Zone of skin (tissue), 1 donor: Measurements from ENCODE around the genes FOXA3, HIF3A, CCDC8 and GNG8.

GRCh38 chr19:45642898-45643413, 3.8 kb upstream of the EML2 start:
- RRBS = no CpG with 5 or more reads among the region's 20 CpGs

DNA sequence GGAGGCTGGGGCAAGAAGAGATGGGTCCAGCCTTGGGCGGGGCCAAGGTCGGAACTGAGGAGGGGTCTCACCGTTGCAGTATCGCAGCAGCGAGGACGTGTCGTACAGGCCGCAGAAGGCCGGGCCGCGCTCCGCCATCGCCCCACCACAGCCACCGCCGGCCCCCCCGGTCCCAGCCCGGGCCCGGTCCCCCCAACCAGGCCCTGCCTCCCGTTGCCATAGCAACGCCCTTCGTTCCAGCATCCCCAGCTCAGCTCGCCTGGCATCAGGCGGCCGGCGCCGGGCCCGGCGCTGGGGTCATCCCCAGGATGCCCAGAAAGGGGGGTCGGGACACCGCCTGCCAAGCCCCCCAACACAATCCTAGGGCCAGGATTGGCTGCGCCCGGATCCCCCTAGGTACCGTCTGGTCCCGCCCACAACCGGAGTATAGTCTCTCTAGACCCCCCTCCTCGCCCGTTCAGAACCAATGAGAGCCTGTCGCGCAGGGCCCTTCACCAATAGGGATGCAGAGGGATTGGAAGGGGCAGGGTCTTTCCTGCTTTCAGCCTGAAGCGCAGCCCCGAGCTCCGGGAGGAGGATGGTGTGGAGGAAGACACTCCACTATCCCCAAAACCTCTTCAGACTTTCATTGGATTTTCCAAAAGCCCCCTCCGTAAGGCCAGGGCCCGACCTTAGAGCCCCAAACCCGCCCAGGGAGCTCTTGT, 6.2 kb upstream of the EML2 start:
- RRBS = 12% methylated on average over 16 of the region's 45 CpGs

DNA sequence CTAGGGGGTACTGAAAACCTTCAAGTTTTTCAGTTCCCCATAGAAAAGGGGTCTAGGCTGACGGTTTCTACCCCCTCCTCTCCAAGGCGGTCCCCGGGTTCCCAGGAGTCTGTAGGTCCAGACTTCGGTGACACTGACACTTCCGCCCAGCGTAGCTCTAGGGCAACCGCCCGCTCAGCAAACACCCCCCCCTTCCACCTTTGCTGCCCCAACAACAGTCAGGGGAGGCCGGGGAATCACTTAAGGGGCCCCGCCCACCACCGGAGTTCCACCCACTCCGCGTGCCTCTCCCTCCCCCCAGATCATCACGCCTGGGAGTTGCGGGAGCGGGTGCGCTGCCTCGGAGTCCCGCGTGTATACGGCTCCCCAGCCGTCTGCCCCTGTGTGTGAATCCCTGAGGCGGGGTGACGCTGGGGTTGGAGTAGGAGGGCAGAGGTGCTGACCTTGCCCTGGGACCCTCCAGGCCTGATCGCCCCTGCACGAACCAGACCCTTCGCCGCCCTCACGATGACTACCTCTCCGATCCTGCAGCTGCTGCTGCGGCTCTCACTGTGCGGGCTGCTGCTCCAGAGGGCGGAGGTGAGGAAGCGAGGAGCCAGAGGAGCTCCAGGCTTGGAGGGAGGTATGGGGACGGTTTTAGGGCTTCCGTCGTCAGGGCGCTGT, 1.1 kb downstream of the GIPR start:
- RRBS = no CpG with 5 or more reads among the region's 38 CpGs

DNA sequence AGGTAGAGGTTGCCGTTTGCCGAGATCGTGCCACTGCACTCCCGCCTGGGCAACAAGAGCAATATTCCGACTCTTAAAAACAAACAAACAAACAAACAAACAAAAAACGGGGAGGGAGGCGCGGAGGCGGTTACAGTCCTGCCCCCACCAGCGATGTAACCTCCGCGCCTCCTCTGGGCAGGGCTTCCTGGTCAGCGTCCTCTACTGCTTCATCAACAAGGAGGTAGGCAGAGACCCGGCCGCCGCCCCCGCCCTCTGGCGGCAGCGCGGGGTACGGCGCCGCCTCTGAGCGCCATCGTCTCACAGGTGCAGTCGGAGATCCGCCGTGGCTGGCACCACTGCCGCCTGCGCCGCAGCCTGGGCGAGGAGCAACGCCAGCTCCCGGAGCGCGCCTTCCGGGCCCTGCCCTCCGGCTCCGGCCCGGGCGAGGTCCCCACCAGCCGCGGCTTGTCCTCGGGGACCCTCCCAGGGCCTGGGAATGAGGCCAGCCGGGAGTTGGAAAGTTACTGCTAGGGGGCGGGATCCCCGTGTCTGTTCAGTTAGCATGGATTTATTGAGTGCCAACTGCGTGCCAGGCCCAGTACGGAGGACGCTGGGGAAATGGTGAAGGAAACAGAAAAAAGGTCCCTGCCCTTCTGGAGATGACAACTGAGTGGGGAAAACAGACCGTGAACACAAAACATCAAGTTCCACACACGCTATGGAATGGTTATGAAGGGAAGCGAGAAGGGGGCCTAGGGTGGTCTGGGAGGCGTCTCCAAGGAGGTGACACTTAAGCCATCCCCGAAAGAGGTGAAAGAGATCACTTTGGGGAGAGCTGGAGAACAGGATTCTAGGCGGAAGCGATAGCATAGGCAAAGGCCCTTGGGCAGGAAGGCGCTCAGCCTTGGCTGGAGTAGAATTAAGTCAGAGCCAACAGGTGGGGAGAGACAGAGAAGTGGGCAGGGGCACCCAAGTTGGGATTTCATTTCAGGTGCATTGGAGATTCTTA, 10.0 kb downstream of the SNRPD2 start:
- RRBS = 2% methylated on average over 6 of the region's 58 CpGs

- RRBS = 85% methylated on average over 21 of the region's 67 CpGs
These were observed 18.4 kb downstream of the FBXO46 start for GRCh38 chr19:45712052-45712866.

DNA sequence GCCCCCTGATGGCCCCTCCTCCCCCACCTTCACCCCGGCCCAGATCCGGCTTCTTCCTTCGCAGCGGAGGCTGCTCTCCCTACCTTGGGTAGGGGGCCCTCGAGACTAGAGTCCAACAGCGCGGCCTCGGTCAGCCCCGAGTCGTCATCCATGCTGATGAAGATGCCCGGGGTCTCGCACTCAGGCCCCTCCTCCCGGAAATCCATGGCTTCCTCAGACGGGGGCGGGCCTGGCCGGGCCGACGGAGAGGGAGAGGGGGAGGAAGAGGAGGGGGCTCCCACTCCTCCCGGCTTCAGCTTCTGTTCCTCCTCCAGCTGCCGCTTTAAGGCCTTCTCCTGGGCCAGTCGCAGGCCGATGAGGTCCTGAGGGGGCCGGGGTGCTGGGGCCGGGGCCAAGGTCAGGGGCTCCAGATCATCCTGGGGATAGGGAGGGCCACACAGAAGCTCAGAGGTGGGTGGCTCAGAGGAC, 694 bp upstream of the RSPH6A start:
- RRBS = 33% methylated on average over 16 of the region's 24 CpGs

DNA sequence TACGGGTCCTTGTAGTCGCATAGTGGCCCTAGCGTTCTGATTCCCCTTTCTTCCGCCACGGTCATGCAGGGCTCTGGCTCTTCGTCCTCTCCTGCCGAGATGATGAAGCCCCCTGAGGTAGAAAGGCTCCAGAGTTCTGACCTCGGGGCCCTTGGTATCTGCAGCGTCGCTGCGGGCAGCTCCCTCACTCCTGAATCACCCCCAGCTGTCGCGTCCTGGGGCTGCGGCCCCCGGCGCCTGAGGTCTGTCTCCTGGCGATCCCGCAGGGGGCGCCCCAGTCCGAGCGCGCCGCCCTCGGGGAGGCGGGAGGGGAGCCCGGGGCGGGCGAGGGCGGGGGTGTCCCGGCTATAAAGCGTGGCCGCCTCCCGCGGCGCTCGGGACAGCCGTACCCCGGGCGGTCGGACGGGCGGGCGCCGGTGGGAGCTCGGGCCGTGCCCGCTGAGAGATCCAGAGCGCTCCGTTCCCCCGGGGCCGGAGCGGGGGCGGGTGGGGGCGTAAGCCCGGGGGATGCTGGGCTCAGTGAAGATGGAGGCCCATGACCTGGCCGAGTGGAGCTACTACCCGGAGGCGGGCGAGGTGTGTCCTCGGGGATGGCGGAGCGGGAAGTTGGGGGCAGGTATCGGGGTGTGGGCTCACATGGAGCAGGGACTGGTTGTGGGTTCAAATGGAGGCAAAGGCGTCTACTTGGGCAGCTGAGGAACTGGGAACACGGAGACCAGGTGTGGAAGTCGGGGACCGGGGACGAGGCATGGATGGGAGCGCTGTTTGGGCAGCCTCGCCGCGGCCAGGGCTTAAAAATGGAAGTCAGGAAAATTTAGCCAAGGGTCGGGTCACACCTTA, at the start of gene FOXA3:
TSS of gene FOXA3 (plus strand) at position 377 of the 840 bp plus-strand sequence.
- RRBS = 5% methylated on average over 33 of the region's 73 CpGs

- RRBS = 8% methylated on average over 40 of the region's 87 CpGs
These were observed 1.1 kb downstream of the MYPOP start for GRCh38 chr19:45901145-45901932.

- RRBS = 8% methylated on average over 7 of the region's 34 CpGs
These were observed 20.6 kb downstream of the NOVA2 start for GRCh38 chr19:45952837-45953640.

DNA sequence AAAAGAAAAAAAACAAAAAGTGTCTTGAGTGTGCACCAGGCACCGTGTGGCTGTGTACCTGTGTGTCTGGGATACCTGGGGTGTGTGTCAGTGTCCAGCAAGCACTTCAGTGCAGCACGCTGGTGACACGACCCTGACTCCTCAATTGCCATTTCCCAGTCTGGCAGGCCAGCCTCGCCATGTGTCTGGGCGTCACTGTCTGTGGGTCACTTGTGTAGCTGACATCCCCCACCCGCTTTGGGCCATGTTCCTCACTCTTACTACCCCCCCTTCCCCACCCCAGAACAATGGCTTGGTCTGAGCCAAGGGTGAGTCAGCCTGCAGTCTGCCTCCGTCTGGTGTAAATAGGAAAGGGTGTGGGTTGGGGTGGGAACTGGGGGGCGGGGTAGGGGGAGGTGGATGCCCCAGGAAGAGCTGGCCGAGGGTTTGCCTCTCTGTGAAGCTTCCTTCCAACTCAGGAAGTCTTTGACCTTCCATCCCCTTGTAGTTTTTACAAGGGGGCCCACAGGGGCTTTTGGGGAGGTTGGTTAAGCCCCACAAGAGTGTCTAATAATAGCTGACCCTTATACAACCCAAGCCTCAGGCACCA, 17.7 kb downstream of the NOVA2 start:
- RRBS = no CpG with 5 or more reads among the region's 9 CpGs

DNA sequence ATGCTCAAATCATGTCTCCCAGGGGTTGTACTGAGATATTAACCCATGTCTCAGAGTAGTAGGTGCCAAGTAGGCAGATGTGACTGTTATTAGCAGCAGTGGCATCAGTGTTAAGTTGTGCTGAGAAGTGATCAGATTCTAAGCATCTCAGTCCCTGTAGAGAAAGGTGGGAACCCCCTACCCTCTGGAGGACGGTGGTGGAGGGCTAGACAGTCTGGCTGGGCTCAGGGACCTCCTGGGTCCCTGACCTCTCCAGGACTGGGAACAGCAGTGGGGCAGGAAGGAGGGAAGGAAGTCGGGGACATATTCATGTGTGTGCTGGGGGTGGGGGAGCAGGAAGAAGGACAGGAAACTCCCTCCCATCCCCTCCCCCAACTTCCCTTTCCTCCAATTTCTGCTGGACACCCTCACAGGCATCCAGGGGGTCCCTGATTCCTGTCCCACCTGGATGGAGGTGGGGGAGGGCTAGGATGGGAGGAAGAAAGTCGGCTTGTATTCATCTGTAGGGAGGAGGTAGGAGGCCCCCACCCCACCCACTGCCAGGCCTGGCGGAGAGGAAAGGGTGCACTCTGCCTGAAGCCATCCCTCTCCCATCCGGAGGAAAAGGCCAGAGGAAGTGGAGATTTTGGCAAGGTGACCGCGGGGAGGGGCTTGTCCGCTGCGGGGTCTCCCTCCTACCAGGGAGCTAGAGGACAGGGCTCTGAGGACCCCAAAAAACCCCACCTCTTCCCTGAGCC, 2.4 kb downstream of the NOVA2 start:
- RRBS = no CpG with 5 or more reads among the region's 9 CpGs

GRCh38 chr19:46296502-46297622, at the start of gene HIF3A:
TSS of gene HIF3A (plus strand) at chr19:46297042.
- RRBS = no CpG with 5 or more reads among the region's 46 CpGs

DNA sequence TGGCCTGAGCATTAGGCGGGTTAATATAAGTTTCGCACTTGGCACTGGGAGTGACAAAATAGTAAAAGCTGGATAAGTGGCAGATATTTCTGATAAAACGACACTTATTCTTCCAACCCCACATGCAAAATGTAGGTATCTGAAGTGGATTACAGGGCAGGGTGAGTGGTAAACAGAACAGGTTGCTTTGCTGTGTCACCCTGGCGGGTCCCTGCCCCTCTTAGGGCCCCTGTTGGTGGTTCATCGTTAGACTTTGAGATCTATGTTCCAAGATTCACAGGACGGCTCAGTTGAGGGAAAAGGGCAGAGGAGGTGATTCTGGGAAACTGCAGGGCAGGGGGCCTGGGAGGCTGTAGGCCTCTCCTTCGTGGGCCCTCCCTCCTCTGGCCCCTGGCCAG, 6.3 kb downstream of the HIF3A start:
- RRBS = no CpG with 5 or more reads among the region's 7 CpGs

- RRBS = no CpG with 5 or more reads among the region's 24 CpGs
These were observed 792 bp downstream of the CCDC8 start for GRCh38 chr19:46412569-46412975.

DNA sequence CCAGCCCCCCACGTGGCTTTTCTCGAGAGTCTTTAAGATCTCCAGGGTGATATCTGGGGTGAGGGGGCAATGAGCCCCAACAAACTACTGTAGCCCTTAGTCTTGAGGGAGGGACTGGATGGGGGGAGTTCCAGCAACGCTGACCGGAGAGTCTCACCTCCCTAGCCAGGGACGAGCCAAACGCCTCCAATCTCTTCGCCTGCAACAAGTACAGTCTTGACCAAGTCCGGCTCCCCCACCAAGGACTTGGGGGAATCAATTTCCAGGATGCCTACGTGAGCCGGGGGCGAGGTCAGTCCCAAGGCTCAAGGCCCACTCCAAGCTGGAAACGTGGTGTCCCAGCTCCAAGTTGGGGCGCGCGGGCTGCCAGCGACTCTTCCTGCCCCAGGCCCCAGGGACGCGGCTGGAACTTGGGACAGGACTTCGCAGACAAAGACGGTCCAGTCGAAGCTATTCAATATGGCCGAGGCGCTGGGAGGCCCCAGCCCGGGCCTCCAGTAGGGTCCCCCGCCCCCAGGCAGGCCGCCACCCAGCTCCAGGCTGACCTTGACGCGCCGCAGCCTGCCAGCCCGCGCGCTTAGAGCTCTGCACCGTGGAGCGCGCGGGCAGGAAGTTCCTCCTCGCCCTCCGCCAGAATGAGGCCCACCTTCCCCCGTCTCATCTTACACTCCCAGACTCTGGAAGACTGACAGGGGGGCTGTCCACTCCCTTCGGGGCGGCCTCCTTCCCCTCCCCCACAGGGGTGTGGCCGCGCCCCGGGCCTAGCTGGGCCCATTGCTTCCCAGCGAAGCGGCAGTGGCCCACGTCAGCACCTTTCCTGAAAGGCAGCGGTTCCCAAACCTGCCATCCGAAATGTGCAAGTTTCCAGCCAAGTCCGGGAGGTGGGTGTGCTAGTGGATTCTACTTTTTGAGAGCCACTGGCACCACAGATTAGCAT, at the start of gene CCDC8:
TSS of gene CCDC8 (minus strand) at position 589 of the 937 bp plus-strand sequence.
- RRBS = 17% methylated on average over 11 of the region's 50 CpGs

GRCh38 chr19:46635846-46636901, at the start of gene GNG8:
TSS of gene GNG8 (minus strand) at chr19:46636202.
- RRBS = 5% methylated on average over 12 of the region's 37 CpGs

DNA sequence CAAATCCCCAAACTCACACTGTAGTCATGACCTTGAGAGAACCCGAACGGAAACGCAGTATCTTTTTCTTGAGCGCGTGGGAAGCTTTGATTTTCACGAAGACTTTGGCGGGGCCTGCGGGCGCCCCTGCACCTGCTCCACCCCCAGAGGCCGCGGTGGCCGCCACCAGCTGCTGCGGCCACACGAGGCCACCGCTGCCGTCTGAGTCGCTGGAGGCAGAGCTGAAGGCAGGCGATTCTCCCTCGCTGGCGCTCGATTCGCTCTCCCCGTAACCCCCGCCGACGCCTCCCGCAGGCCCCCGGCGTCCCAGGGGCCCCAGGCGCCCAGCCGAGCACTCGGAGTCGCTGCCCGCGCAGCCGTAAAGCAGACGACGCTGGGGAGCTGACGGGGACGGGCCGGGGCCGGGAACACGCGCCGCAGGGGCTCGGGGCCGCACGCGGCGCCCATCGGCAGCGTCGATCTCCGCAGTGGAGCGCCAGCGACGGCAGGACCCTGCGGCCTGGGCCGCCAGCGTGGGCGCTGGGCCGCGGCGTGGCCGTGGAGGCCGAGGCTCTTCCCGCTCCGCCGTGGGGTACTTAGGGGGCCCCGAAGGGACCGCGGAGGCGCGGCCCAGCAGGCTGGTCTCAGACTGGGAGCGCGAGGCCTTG, 12.4 kb downstream of the DACT3 start:
- RRBS = 15% methylated on average over 9 of the region's 76 CpGs

DNA sequence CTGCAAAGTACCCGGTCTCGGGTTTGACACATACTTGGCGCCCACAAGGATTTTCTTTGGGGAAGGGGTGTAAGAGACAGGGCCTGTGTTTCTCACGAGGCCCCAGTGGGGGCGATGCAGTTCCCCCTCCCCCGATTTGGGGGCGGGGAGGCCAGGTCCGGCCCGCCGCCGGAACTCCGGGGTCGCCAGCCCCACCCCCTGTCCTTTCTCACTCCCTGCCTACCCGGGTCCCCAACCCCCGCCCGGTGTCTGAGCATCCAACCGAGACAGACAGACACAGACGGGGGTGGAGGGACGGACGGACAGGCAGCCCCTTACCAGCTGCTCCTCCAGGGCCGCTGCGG, 512 bp downstream of the DACT3 start:
- RRBS = 1% methylated on average over 7 of the region's 22 CpGs

DNA sequence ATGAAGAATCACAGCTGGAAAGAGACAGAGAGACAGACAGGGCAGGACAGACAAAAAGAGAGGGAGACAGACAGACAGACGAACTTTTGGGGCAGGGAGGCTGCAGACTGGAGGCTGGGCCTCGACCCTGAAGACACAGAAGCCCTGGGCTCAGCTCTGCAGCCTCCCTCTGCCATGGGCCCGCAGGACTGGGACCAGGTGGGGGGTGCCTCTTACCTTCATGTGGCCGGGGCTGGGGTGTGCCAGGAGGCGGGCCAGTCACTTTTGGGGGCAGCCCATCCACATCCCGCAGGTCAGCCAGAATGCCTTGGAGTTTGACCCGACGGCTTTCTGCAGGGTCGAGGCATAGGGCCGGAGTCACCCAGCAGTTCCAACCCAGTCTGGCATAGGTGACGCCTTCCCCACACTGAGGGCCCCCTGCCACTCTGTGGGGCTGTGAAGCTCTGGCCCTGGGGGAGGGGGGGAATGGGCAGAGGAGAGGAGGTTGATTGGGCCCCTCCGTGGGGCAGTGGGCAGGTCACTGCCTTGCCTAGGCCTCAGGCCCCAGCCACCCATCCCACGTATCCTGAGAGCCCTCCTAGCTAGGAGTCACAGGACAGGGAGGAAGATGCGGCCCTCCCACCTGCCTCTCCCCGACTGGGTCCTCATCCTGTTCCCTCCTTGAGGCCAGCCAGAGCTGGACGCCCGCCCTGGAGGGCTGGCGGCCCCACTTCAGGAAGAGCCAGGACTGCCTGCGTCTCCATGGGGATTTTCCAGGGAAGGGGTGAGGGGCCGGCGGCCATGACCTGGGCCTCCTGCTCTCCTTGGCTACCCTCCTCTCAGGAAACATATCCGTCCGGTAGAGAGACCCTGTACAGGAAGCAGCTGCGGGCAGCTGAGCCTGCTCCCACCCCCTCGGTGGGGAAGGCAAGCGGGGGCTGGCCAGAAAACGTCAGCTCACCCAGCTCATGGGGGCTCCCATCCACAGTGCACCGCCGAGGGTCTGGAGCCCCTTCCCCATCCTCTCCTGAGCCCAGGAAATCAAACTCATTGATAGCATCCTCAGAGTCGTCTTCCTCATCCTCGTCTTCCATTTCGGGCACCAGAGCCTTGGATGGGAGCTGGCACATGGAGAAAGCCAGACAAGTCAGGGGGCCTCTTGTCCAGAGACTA, 11.1 kb upstream of the PRKD2 start:
- RRBS = 36% methylated on average over 4 of the region's 32 CpGs

DNA sequence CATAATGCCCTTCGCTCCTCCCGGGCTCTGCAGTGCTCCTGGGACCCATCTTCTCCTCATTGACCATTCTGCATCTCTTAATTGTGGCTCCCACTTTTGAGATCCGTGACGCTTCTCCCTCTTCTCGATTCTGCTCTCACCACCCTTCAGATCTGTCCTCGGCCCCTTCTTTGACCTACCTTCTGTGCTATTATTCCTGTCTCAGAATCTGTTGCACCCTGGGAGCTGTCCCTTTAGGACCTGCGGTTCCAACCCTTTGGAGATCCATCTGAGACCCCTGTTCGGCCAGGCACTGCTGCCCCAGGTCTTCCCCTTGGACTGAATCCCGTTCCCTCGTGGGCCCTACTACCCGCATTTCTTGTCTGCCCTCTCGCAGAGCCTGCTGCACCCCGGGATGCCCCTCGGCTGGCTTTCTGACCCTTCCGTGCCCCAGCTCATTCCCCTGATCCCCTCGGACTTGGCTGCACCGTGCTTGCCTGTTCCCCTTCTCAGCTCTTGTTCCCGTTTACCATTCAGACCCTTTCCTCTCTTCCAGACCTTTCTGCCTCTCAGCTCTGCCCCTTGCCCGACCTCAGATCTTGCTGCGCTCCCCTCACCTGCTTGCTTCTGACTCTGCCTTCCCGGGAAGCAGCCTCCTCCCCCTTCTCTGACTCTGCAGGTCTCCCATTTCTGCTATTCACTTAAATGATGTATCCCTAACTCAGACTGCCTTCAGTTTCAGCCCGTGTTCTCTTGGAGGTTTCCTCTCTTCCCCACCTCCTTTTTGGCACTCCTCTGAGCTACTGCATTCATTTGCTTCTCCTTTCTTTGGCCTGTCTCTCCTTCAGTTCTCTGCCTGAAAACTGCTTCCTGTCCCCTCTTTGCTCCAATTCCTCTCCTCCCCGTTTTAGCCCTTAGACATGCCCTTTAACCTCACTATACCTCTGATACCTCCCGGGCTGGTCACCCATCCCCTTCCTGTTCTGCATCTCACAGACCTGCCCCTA, 1.1 kb downstream of the ARHGAP35 start:
- RRBS = 3% methylated on average over 2 of the region's 24 CpGs